Neural crest cell (in vitro differentiated cells): ENCODE data around the genes CWF19L1, SCD and SEMA4G.

DNA sequence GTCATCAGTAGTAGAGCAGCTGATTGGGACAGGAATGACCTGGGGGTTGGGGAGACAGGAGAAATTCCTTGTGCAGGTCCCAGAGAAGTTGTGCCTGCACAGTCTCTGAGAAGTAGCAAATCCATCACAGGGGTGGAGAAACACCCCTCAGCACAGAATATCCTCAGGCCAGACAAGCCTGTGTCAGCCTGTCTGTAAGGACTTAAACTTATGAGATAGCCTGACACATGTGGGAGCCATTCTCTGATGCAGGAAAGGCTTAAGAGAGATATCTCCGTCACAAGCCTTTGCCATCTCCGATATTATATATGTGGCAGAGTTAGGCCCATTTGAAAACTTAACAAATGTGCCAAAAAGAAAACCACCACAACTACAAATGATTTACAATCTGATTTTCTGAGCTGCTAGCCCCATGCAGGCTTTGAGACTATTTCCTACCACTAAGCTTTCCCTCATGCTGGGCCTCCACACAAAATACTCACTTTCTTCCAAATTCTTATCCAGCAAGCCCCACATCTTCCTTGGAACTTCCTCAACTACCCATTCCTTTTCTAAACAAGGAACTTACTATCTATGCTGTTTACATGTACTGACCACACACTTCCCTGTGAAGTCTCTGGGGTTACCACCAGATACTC is 7.7 kb upstream of the CHUK start:
- PRO-cap = no peak

GRCh38 chr10:100267007-100268011 is at the start of gene CWF19L1:
TSS of gene CWF19L1 (minus strand) at chr10:100267638.
- PRO-cap = bidirectional peak, plus-strand start at chr10:100267753, minus-strand start at chr10:100267638

DNA sequence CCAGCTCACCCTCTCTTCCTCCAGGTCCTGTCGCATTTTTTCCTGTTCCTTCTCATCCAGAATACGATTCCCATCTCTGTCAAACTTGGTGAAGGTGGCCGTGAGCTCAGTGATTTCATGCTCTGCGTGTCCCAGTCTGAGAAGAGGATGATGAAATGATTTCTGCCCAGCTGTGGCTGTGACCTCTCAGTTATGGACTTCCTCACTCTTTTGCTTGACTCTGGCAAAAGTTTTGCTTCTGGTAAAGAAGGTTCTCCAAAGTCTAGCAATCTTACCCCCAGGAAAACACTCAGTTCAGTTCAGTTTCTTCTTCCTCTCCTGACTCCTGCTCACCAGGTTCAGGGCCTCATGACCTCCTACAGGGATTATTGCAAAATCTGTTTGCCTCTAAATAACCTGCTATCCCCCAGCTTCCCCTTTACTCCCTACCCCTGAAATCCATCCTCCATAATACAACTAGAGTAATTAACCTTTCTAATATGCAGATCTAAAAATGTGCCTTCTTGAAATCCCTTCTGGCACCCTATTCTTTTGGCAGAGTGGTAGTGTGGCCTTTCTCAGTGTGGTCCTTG is 4.9 kb upstream of the BLOC1S2 start:
- PRO-cap = no peak

GRCh38 chr10:100339215-100339764 is 7.7 kb upstream of the SCD start:
- PRO-cap = no peak

- PRO-cap = bidirectional peak, plus-strand start at chr10:100347110, minus-strand start at chr10:100346941
These were observed at the start of gene SCD for GRCh38 chr10:100346762-100347636. TSS of gene SCD (plus strand) at chr10:100347233.

DNA sequence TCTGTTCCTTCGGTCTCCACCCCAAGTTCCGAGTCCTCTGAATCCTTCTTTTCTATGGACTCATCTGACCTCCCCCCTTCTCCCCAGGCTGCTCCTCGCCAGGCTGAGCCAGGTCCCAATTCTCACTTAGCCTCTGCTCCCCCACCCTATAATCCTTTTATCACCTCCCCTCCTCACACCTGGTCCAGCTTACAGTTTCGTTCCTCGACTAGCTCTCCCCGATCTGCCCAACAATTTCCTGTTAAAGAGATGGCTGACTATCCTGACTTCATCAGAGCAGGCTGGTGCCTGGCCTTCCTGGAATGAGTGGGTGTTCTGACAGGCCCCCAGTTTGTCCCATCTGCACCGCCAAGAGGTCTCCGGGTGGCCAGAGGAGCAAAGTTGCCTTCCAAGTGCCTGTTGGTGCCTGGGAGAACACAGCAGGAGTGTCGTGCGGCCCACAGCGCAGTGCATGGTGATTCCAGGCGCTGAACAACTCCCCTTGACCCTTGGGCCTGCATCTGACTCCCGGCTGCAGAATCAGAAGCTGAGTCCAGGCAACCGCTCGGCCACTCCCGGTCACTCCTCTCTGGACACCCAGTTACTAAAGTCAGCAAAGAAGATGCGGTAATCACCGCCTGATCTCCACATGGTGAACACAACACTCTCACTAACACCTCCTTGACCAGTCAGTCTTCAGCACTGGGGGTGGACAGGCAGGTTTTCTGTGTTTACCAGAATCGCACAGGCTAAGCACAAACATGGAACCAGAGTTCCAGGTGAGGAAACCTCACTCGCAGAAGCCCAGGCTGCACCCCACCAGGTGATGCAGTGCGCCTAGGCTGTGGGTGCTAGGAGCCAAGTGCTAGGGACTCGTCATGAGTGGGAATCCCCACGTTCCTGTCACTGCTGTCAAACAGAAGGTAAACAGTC is 35.4 kb downstream of the SCD start:
- PRO-cap = no peak

DNA sequence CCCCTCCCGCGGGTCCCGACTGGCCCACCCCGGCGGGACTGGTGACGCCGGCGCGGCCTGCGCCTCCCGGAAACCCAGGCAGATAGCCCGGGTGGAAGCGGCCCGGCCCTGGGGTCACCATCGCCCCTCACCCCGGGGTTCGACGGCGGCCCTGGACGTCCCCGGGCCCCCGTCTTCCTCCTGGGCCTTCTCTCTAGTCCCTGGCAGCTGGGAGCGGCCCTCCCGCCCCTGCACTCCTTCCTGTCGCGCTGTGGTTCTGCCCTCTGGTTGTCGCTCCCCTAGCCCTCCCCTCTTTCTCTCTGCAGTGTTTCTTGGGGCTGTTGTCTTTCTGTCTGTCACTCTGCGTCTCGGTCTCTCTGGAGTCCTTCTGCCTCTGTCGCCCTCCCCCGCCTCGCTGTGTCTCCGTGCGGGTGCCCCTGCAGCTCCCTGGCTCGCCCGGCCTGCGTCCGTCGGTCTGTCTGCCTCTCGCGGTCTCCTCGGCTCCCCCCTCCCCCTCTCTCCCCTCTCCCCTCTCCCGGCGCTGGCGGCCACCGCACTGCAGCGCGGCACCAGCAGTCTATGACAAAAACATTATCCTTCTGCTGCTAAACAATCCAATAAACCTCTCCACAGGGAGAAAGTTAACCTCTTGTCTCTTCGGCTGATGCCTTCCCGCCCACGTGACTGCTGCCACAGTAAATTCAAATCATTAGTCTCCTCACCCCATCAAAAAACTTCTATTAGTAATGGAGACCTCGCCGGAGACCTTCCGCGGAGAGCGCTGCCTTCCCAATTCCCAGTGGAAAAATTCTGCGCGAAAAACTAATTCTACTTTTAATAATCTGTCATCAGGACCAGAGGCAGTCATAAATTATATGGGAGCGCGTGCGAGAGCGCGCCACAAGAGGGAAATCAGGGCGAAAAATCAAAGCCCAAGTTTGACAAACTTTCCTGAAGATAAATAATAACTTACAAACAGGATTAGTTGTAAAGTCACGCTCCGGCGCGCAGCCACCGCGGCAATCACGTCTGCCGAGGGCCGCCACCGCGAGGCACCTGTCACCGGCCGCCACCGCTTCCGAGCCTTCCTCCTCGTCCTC is 90.2 kb upstream of the PAX2 start:
- PRO-cap = bidirectional peak, plus-strand start at position 331 of the sequence, minus-strand start at position 258 of the sequence

GRCh38 chr10:100886810-100887237 is 25.9 kb upstream of the SLF2 start:
- PRO-cap = no peak

DNA sequence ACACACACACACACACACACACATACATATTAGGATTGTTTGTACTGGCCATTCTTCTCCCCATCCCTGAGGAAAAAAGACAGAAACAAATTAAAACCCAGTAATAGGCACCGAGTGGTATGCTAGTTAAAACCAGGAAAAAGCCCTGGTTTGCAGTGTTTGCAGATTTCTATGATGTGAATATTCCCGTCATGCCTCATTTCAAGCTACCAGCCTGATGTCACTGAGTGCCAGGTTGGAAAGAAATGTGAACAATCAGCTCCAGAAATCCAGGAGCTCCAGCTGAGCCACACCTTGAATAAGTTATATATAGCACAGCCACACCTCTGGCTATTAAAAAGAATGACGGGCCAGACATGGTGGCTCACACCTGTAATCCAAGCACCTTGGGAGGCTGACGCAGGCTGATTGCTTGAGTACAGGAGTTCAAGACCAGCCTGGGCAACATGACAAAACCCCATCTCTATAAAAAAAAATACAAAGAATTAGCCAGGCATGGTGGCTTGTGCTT is 18.8 kb upstream of the SLF2 start:
- PRO-cap = no peak

DNA sequence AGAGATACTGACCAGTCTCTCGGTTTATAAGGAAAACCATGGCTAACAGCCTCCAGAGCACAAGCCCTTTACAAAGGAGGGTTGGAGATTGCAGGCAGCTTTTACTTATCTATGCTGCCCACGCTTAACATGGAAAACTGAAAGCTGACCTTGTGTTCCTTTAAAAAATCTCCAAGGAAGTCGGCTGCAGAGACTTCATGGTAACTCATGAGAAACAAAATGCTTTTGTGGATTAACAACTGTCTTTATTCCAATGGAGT is 718 bp upstream of the SLF2 start:
- PRO-cap = no peak

GRCh38 chr10:100968784-100969736 is at the start of gene SEMA4G:
TSS of gene SEMA4G (plus strand) at chr10:100969504.
- PRO-cap = bidirectional peak, plus-strand start at chr10:100969311, minus-strand start at chr10:100969348

- PRO-cap = no peak
These were observed 2.2 kb downstream of the MRPL43 start for GRCh38 chr10:100984692-100985887.

- PRO-cap = no peak
These were observed 558 bp downstream of the MRPL43 start for GRCh38 chr10:100986781-100987096.

DNA sequence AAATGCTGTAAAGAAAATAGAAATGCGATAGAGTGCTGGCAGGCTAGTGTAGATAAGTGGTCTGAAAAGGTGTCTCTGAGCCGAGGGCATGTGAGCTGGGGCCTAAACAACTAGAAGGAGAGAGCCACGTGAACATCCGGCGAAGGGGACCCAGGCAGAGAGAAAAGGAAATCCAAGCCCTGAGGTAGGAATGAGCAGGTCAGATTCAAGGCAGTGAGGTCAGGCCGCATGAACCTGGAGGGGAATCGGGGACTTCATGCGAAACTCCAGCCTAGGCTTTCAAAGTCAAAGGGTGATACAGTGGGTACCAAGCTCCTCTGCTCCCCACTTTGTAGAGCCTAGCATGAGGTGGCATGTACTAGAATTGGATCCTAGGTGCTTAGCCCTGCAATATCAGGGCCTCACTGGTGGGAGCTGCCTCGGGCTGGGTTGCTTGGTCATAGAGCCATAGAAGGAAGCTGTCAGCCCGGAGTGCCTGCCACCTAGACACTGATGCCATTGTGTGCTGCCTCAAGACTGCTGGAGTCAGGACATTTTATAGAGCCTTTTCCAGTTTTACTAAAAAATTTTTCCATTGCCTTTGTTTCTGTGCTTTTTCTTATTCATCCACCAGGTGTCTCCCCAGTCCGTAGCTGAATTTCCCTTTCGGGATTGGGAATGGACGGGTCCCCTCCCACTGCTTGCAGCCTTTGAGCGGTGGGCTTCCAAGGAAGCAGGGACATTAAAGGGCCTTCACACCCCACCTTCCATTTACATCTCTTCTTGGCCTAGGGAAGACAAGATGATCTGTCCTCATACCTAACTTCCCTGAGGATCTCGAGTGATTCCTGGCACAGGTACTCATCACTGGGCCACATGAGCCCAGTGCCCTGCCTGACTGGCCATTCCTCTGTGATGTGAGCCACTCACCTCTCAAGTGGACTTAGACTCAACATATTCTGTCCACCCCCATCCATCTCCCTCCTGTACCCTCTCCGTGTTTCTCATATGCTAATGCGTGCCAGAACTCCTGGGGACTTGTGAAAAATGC is 5.5 kb upstream of the LZTS2 start:
- PRO-cap = no peak

- PRO-cap = bidirectional peak, plus-strand start at chr10:100999323, minus-strand start at chr10:100999639
These were observed 516 bp upstream of the LZTS2 start for GRCh38 chr10:100999055-100999528.

GRCh38 chr10:101060515-101061060 is 1.2 kb upstream of the KAZALD1 start:
- PRO-cap = bidirectional peak, plus-strand start at chr10:101060823, minus-strand start at chr10:101060734; bidirectional peak, plus-strand start at chr10:101061242, minus-strand start at chr10:101060977

- PRO-cap = no peak
These were observed 8.3 kb downstream of the KAZALD1 start for GRCh38 chr10:101069988-101070636.

GRCh38 chr10:101291463-101292489 is 62.2 kb upstream of the BTRC start:
- PRO-cap = bidirectional peak, plus-strand start at chr10:101291806, minus-strand start at chr10:101291758

GRCh38 chr10:101292520-101292855 is 61.5 kb upstream of the BTRC start:
- PRO-cap = no peak

DNA sequence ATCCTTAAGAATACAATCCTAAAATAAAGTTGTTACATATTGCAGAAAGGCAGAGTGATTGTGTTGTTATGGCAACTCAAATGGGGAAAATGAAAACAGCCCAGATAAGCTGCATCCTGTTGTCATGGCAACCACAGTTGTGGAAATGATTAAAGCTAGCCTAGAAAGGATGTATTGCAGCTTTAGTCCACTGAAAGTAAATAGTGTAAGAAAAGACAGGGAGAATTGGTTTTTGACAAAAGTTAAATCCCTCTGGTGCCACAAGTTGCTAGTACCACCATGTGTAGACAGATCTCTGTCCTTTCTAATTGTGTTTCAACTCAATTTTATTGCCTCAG is 43.2 kb downstream of the BTRC start:
- PRO-cap = no peak